WTC11 (cell line): ENCODE results near the gene DTX3L.

GRCh38 chr3:120402566-120403105, 48.2 kb downstream of the FSTL1 start:
- PRO-cap = no peak

DNA sequence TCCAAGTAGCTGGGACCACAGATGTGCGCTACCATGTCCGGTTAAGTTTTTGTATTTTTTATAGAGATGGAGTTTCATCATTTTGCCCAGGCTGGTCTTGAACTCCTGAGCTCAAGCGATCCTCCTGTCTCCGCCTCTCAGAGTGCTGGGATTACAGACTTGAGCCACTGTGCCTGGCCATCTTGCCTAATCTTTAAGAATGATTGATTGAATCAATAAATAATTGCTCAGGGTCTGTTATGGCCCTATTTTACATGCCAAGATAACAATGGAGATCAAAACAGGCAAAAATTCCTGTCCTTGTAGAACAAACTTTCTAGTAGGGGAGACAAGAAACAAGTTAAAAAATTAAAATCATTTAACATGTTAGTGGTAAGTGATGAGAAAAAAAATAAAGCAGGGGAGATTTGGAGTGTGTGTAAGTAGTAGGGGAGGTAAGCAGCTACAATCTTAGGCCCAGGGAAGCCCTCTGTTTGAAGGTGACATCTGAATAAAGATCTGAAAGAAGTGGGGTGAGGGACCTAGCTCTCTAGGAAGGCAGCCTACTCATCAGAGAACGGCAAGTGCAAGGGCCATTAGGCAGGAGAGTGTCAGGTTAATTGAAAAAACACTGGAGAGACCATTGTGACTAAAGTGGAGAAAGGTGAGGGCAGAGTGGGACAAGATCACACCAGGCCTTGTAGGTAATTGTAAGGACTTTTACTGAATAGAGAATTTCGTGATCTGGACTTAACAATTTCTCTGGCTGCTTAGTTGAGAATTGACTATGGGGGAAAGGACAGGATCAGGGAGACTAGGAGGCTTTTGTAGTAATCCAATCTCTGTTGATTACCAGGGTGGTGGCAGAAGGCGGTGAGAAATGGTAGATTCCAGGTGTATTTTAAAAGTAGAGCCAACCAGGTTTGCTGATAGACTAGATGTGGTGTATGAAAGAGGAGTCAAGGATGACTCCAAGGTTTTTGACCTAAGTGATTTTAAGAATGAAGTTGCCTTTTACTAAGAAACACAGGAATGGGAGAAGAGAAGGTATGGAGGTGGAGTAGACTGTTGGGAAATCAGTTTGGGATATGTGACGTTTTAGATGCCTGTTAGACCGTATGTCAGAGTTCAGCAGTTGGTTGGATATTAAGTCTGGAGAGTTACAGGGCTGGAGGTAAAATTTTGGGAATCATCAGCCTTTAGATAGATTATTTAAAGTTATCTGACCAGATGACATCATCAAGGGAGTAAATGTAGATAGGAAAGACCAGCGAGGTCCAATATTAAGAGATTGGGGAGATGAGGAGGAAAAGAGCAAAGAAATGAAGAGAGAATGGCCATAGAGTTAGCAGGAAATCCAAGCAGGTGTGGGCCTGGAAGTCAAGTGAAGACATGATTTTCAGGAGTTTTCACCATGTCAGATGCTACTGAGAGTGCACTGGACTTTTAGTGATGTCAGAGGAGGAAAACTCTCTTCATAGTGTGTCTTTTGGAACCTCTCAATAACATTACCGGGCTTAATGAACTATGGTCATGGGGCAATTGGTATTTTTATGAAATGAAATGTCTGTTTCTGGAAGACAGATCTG, 2.6 kb downstream of the NDUFB4 start:
- PRO-cap = no peak

DNA sequence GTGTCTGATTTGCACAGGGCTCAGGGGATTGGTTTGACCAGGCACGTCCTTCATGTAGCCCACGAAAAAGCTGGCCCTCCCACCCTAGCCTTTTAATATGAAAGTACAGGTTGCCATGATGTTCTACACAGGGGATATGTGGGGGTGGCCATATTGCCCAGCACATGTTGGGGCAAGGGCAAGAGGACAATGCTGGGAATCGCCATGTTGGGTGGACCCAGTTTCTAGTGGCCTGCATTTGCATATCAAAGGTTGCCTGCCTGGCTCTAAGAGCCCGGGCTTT, 20.1 kb downstream of the NDUFB4 start:
- PRO-cap = no peak

- PRO-cap = no peak
Measured at GRCh38 chr3:120816880-120817442, 74.4 kb downstream of the GTF2E1 start.

DNA sequence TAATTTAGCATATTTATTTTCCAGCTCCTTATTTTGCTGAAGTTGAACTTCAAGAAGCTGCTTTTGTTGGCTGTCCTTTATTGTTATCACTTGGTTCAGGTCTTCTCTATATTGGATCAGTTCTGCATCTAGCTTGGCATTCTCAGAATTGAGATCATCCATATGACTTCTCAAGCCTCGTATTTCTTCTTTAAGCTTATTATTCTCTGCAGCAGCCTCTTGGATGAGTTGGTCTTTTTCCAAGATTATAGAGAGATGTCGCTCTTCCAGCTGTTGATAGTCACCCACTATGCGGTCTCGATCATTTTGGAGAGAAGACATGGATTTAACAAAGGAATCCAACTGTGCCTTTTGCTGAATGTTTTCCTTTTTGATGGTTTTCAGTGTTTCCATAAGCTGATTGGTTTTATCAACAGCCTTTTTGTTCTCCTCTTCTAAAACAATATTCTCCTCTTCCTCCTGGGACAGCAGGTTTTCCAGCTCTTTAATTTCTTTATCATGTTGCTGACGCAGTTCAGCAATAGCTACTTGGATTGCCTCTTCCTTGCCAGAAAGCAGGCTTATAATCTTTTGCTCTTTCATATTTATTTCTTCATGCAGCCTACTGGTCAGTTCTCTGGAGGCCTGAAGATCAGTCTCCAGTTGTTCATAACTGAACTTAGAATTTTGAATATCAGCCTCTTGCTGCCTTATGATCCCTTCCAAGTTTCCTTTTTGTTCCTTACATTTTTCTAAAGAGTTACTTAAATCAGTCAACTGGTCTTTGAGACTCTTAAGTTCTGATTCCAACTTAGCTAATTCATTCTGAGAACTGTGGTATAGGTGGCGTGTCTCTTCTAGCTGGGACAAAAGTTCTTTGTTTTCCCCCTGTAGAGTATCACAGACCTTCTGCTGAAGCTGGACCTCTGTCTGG, 31.2 kb upstream of the HCLS1 start:
- PRO-cap = no peak

DNA sequence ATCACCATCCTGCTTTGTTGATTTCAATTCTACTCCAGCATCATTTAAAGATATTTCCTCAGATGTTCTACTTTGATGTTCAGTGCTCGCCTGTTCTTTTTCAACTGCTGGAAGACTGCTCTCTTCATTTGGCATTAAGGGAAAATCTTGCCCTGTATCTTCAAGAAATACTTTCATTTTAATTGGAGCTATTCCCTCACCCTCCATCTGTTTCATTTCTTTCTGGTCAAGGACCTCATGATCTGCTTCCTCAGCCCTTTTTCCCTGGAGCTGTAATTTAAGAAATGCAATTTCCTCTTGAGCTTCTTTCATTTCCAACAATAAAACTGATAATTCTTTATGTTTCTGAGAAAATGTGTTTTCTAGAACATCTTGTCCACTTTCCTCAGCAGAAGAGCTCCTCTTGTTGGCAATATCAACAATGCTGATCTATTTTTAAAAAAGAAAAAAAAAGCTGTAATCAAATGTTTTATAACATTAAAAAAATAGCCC, 37.8 kb upstream of the HCLS1 start:
- PRO-cap = no peak

GRCh38 chr3:121791546-121791865, 42.0 kb upstream of the GOLGB1 start:
- PRO-cap = no peak

- PRO-cap = no peak
Measured at GRCh38 chr3:121793213-121793657, 41.6 kb downstream of the IQCB1 start.

GRCh38 chr3:121809235-121809820, 25.5 kb downstream of the IQCB1 start:
- PRO-cap = no peak

DNA sequence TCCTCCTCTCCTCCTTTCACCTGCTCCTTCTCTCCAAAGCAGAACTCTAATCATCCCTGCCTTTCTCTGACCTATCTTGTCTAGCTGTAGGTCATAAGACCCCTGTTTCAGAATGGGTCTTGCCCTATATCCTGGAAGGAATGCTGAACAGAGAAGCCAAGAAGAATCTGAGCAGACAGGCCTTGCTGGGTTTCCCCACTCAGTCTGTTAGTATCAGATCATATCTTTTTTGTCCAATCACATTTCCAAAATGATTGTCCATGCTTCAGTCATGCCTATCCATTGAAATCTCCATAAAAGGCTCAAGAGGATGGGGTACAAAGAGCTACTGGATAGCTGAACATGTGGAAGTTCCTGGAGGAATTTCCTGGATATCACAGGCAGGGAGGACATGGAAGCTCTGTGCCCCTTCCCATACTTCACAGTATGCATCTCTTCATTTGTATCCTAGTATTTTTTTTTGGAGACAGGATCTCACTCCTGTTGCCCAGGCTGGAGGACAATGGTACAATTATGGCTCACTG, 4.1 kb downstream of the IQCB1 start:
- PRO-cap = no peak

- PRO-cap = no peak
Measured at GRCh38 chr3:121834071-121834671, 689 bp downstream of the IQCB1 start.

DNA sequence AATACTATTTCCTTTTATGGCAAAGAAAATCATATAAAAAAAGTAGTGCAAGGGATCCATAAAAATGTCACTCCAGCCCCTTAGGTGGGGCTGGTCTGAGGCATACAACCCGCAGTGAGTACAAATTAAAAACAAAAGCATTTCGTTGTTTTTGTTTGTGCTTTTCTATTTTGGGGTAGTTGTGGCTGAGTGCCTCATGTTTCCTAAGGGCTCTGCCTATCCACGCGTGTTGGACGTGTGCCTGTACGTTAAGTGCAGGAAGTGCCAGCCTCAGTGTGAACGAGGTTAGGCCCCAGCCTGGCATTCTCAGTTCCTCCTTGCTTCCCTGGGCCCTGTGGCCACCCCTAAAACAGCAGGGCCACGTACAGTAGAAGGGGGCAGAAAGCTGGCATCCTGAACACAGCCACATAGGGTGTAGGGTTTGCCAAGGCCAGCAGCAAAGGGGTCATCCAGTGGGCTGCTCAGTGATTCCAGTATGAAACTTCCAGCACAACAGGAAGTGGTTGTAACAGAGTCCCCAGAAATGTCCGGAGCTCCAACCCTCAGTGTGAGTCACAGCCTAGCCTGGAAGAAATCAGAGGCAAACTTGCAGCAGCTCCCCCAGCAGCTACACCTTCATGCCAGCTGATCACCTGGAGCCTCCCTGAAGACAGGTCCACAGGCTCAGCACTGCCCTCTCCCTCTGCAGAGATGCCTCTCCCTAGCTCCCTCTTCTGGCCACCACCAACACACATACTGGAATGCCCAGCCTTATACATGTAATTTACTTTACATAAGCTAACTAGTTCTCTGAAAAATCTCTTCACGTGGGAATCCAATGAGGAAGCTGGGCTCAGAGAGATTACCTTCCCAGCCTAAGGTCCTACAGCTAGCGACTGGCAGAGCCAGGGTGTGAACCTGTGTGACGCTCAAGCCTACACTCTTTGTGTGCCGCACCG, 26.8 kb downstream of the ILDR1 start:
- PRO-cap = no peak

GRCh38 chr3:122001069-122001783, 20.8 kb downstream of the ILDR1 start:
- PRO-cap = no peak

GRCh38 chr3:122077974-122078988, 23.1 kb downstream of the CD86 start:
- PRO-cap = no peak

GRCh38 chr3:122564056-122565035, at the start of gene DTX3L:
TSS of gene DTX3L (plus strand) at chr3:122564338.
- PRO-cap = bidirectional peak, plus-strand start at chr3:122564224, minus-strand start at chr3:122564272; bidirectional peak, plus-strand start at chr3:122564770, minus-strand start at chr3:122564641

DNA sequence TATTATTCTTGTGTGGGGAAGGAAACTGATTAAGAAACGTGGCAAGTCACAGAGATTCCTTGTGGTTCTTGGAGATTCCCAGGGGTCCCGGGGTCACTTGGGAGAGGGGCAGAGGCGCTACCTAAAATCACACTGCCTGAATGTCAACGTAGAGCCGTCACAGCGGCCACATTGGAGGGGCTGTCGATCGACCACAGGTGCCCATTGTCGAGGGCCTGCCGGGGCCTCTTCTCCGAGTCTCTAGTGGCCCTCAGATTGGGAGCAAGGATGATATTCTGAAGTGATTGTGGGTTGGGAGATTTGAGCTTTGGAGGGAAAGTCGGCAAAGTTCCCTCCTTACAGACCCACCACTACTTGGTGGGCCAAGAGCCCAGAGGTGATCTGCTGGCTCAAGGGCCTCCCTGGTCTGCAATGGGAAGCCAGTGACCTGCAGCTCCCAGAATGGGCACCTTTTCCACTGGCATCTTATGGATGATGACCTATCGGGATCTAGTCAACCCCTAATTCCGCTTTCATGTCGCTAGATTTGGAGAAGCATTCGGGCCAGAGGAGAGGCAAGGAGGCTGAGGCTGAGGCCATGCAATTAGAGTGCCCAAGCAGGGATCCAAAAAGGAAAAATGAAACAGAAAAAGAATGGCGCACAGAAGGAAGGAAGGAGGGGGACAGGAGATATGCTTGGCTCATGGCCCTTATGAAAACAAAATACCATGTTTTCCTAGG, 964 bp downstream of the PARP14 start:
- PRO-cap = bidirectional peak, plus-strand start at position 149 of the sequence, minus-strand start outside the sequence

- PRO-cap = no peak
Measured at GRCh38 chr3:122714223-122714333, 33.4 kb downstream of the PARP14 start.

GRCh38 chr3:122767596-122767981, 26.0 kb downstream of the HSPBAP1 start:
- PRO-cap = no peak

DNA sequence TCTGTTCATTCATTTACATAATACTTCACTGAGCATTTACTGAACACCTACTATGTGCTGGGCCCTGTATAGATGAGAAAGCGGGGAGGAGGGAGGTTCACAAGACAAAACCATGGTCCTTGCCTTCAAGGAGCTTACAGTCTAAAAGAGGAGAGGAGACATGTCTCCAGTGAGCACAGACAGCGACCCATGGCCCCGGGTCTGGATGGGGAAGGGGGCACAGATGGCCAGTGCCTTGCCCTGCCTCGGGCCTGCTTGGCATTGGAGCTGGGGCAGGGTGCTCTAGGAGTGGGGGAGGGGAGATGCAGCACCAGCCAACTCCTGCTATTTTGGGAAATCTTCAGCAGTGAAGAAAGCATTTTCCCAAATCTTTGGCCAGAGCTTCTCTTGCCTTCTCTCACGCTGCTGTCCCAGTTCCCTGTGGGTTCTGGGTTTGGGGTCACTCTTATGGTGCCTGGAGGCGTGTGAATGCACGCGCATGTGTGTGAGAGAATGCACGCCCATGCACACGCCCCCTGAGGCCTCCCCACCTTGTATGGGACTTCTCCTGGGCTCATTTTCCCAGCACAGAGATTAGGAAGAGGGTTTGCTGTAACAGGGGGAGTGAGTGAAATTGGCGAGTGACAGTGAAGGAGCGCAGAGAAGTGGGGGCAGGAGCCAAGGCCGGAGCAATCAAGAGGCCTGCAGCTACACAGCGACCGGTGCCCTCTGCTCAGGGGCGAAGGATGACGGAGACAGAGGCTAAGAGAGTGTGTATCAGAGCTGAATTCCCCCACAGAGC, 71.5 kb downstream of the SEMA5B start:
- PRO-cap = no peak

GRCh38 chr3:123070435-123070982, 3.7 kb downstream of the PDIA5 start:
- PRO-cap = no peak